H4 (cell line): Measurements from ENCODE around the genes TFCP2L1, NIFK and TSN.

GRCh38 chr2:120536926-120537179 lies 190.9 kb downstream of the INHBB start:
- RAMPAGE, long total RNA: no peak

DNA sequence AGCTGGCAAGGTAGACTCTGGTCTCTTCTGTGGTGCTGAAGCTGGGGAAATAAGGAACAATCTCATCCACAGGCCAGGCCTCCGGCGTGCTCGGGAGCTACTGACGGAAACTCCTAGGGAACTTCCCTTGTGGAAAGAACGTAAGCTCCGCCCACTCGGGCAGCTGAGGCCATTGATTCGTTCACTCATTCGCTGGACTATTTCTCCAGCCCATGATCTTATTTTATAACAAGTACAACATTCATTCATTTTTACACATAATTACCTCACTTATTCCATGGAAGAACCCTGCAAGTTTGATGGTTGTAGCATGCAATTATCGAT lies 182.4 kb upstream of the GLI2 start:
- RAMPAGE, long total RNA: no peak

DNA sequence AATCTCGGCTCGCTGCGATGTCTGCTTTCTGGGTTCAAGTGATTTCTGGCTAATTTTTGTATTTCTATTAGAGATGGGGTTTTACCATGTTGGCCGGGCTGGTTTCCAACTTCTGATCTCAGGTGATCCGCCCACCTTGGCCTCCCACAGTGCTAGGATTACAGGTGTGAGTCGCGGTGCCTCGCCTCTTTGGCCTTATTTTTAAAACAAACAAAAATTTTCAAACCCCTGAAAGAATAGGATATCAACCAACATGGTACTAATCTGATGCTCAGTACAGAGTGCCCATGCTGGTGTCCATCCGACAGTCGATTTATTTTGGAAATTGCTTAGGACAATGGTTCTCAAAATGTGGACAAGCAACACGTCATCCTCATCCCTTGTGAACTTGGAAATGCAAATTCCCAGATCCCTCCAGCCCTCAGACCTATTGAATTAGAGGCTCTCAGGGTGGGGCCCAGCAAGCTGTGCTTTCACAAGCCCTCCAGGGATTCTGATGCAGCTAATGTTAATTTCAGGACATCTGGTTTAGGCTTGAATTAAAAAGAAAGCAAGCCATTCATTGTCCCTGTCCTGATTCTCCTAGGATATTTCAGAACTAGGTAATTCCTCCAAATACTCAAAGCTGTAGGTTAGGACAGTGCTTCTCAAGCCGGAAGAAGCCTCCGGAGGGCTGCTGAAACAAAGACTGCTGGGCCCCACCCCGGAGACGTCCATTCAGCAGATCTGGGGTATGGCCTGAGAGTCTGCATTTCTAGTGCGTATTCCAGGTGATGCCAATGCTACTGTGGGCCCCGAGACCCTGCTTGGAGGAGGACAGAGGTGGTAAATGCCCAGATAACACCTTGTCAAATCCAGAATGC lies 26.2 kb upstream of the GLI2 start:
- RAMPAGE, long total RNA: no peak

GRCh38 chr2:120738542-120738705 lies 2.8 kb downstream of the GLI2 start:
- RAMPAGE, long total RNA: no peak

- RAMPAGE, long total RNA: no peak
These were observed 22.6 kb downstream of the GLI2 start for GRCh38 chr2:120758130-120758811.

DNA sequence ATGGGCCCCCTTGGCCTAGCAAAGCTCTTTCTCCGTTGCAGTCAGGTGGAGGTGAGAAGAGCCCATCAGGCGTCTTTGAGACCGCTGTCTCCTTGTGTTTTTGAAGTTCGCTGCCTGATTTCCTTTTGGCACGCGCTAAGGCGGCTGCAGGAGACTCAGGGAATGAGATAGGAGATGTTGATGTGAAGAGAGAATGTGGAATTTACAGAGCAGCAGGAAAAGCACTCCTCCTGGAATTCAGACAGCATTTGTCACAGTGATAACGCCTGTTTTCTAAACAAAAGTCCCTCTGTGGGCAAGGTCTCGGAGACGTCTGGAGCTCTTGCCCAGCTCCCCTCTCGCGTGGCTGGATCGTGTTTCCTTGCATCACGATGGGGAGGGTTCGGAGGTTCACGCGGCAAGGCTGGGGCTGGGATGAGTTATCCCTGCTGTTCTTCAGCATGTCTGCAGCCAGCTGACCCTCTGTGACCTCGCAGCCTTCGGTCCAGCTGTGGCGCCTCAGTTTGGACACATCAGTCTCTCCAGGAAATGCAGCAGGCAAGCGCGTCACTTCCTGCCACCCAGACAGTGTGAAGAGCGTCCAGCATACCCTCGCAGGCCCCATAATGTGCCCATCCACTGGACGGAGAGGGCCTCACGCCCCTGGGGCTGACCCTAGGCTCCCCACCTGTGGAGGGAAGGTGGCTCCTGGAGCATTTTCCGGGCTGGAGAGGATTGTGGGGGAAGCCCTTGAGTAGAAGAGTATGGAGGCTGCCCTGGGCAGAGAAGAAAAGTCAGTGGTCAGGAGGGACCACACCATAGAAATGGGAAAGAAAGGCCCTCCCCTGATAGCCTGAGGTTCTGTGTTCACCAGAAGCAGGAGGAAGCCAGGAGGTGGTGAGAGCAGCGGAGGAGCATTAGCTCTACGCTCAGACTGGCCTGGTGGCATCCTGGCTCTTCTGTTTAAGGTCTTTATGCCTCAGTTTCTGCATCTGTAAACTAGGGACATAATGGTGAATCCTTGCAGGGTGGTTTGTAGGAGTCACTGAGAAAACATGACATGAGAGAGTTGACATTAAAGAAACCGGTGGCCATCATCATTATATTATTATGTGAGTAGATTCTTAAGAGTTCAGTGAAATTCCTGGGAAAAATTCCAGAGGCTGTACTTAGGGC lies 30.4 kb downstream of the GLI2 start:
- RAMPAGE, long total RNA: no peak

DNA sequence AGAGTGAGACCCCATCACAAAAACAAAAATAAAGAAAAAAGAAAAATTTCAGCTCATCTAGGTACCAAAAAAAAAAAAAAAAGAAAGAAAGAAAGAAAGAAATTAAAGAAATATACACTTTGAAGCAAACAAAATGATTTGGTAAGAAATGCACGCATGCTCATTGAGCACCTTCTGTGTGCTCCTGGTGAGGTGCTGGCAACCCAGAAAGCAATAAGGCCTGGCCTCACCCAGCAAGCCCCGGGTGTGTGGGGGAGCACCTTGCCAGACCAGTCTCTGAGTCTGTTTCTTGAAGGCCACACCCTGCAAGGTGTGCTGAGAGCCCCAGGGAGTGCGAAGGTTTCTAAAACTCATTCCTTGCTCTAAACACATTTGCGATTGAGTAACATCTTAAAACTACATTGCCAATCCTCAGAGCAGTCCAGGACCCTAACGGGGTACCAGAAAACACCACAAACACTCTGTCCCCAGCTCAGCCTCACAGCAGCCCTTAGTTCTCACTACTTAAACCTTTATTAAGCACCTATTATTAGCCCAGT lies 133.3 kb downstream of the TFCP2L1 start:
- RAMPAGE, long total RNA: no peak

- RAMPAGE, long total RNA: no peak
These were observed 71.8 kb downstream of the TFCP2L1 start for GRCh38 chr2:121213138-121213762.

GRCh38 chr2:121285056-121285780 lies at the start of gene TFCP2L1:
TFCP2L1 (minus strand) TSS chr2:121285202.
- RAMPAGE, long total RNA: no peak

- RAMPAGE, long total RNA: no peak
These were observed 162.2 kb upstream of the TFCP2L1 start for GRCh38 chr2:121446975-121447760.

DNA sequence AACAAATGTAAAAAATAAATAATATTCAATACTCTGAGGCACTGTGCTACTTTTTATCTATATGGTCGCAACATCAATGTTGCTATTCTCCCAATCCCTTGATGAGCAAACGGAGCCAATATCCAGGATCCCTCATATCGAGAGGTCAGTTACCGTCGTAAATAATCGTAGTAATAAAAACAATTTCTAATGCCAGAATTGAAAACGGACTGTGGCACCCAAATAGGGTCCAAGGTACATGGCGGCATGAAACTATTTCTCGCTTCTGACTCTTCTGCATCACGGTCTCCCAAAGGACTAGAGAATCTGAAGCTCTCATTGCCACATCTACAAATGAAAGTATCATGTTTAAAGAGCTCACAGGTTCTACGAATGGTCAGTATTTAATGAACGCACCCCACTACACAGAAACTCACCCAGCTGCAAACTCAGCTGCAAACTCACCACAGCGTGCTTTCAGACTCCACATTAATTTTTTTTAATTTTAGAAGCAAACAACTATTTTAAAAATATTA lies 1.2 kb downstream of the CLASP1 start:
- RAMPAGE, long total RNA: no peak

- RAMPAGE, long total RNA: no peak
These were observed 28.6 kb downstream of the NIFK start for GRCh38 chr2:121708171-121708391.

DNA sequence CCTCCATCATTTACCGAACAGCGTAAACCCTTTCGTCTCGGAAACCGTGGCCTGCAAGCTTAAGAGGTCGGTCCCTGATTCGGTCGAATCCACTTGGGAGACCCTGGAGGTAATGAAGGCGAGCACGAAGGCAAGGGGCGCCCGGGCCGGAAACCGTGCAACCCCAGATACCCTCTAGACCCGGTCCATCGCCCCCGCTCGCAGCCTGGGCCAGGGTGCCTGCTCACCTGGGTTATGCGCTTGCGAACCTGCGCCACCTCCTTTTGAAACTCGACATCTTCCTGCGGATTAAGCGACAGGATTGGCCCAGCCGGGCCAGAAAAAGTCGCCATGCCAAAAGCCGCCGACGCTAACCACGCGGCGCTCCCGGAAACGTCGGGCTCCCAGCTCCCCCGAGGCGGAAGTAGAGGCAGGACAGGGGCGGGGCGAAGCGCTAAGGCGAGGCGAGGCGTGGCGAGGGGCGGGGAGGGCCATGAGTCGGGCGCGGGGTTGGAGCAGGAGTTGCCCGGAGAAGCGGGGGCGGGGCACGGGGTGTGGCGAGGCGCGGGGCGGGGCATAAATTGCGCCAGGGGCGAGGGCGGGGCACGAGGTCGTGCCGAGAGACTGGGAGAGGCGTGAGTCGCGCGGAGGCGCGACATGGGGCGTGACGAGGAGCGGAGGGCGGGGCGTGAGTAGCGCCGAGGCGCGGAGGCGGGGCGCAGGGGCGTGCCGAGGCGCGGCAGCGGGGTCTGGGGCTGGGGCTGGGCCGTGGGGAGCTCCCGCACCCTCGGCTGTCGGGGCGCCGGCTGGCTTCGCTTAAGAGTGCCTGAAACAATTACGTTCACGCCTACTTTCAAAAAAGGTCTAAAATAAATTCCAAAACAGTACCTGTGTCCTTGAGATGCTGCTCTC lies at the start of gene NIFK:
NIFK (minus strand) TSS at position 357 of the 891 bp plus-strand sequence.
- RAMPAGE, long total RNA: start-site peak on the minus strand centred at position 371 of the sequence, 54 bp wide, 1,863 reads

GRCh38 chr2:121755222-121756154 lies at the start of gene TSN:
TSN (plus strand) TSS chr2:121755651.
- RAMPAGE, long total RNA: start-site peak on the plus strand at chr2:121755645-121755681, 163 reads

DNA sequence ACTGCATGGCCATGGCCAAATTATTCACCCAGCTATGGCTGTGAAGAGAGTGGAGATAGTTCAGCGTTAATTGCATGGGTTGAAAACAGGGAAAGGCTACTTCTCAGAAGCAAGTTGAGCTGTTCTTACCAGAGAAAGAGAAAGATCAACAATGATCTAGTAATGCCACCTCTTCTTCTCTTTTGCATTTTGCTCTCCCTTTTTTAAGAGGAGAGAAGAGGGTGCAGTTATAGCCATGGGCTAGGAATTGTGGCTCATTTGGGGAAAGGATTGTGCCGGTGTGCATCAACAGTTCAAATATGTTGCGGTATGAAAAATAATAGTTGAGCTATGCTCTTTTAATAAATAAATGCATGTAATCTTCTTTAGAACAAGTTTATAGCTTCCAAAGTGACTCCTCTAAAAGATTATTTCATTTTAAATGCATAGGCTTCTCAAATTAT lies 851.2 kb downstream of the CNTNAP5 start:
- RAMPAGE, long total RNA: no peak

DNA sequence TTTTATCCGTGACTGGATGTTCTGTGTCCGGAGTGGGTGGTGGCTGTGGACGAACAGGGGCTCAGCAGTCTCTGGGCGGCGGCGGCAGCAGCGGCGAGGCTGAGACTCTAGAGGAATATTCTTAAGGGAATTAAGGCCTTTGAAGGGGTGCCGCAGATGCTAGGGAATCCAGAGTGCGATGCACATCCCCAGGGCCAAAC lies 97.9 kb upstream of the GYPC start:
- RAMPAGE, long total RNA: no peak

DNA sequence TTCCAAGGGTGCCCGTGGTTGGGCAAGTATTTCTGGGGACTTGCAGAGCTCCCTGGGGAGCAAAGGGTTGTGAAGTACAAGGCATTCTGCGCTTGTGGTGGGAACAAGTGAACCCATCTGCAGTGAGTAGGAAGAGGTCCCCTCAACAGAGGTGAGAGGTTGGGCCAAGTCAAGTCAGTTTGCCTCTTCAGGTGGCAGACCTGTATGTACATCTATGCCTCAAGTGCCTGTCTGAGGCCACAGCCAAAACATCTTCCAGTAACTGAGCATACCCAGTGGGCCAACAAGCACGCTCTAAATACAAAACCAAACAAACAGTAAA lies 2.3 kb downstream of the GYPC start:
- RAMPAGE, long total RNA: no peak

GRCh38 chr2:126688862-126689265 lies 32.9 kb downstream of the GYPC start:
- RAMPAGE, long total RNA: no peak

DNA sequence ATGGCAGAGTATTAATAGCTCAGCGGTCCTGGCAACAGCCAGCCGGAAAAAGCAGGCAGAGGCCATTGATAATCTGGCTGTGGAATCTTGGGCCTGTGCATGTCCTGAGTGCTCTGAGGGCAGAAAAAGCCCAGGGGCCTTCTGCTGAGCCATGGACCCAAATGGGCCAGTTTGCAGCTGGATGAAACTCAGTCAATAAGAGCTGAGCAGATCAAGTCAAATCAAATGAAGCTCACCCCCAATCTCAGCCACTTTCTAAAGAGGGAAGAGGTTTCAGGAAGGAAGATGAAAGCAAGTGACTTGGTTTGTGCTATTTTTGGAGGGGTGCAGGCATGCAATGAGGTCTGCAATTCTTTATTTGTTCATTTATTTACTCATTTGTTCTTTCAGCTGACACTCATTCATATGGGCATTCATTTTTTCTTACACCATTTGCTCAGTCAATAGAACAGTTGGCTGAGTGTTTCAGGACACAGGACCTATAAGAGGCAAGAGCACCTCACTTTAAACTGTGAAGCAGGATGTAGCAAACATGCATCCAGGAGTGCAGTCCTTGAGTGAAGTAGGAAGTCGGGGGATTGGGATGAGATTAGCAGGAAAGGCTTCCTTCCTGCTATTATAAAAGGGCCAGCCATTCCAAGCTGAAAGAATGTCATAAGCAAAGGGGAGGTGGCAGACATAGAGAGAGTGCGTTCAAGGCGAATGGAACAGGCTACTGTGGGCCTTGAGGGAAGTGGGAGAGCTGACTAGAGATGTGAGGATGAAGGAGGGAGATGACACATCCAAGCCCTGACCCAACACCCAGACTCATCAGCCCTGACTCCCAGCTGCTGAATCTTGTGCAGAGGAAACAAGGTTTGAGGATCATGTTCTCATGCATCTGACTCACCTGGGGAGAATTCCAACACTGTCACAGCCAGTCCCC lies 63.7 kb downstream of the GYPC start:
- RAMPAGE, long total RNA: no peak

DNA sequence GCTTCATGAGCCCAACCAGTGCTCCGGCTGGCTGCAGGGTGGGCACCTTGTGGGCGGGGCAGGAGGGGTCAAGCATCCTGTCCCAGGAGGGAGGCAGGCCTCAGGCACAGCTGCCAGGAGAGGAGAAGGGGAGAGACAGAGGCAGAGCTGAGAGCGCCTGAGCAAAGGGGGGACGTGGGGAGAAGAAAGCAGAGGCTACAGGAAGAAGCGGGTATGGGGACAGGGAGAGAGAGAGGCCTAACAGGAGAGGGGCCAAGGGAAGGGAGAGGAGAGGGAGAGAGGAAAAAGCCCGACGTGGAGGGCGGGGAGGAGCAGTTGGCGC lies 57.0 kb downstream of the BIN1 start:
- RAMPAGE, long total RNA: no peak